Pericardium (tissue), 1 donor: ENCODE measurements around a stretch of chr6.

GRCh38 chr6:107039787-107040388 lies 11.9 kb downstream of the MTRES1 start:
- RRBS, result no CpG with 5 or more reads among the region's 10 CpGs

DNA sequence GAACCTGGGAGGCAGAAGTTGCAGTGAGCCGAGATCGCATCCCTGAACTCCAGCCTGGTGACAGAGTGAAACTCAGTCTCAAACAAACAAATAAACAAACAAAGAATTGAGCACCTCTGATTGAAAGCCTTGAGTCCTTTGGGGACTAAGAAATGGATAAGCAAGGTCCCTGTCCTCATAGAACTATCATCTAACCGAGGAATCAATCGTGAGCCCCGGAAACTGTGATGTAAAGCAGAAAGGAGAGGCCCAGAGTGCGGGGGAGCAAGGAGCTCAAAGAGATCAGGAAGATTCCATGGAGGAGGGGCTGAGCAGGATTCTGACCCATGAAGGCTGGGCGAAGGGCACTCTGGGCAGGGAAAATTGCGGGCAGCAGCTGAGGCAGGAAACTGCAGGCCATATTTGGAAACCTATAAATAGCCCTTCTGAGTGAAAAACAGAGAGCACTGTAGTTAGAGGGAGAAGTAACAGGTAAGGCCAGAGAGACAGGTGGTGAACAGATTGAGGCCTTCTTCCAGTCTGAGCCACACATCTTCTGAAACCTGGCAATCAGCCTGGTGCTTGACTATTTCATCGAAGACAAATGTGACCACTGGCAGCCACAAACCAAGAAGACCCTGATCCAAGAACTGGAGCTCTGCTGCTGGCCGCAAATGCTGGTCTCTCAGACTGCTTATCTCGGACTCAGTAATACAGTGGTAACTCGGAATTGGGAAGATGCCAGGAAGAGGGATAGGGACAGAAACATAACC lies 14.0 kb upstream of the BEND3 start:
- RRBS, result no CpG with 5 or more reads among the region's 12 CpGs

DNA sequence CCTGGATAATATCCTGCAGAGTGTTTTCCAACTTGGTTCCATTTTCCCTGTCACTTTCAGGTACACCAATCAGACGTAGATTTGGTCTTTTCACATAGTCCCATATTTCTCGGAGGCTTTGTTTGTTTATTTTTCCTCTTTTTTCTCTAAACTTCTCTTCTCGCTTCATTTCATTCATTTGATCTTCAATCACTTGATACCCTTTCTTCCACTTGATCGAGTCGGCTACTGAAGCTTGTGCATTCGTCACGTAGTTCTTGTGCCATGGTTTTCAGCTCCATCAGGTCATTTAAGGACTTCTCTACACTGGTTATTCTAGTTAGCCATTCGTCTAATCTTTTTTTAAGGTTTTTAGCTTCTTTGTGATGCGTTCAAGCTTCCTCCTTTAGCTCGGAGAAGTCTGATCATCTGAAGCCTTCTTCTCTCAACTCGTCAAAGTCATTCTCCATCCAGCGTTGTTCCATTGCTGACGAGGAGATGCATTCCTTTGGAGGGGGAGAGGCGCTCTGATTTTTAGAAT lies 53.8 kb upstream of the BEND3 start:
- RRBS, result no CpG with 5 or more reads among the region's 14 CpGs

DNA sequence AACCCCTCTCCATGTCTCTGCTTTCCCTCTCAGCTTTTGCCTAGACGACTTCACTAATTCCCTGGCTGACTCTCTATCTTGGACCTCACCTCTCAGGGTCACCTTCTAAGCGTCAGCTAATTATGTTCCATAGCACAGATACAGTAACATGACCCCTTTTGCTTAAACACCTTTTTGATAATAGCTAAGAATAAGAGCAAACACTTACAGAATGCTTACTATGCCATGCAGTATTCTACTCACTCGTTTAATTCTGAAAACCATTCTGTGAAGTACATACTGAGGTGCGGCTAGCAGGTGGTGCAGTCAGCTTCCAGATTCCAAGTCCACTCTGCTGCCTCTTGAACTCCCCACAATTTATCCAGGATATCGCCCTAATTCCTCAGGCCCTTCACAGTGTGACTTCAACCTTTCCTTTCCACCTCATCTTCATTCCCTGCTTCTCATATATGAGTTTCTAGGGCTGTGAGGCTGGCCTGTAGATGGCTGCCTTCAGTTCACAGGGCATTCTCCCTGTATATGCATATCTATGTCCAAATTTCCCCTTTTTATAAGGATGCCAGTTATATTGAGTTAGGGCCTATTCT lies 130.3 kb downstream of the PDSS2 start:
- RRBS, result no CpG with 5 or more reads among the region's 5 CpGs

- RRBS, result no CpG with 5 or more reads among the region's 22 CpGs
Measured at GRCh38 chr6:107363403-107364041, 95.8 kb downstream of the PDSS2 start.

- RRBS, result no CpG with 5 or more reads among the region's 16 CpGs
Measured at GRCh38 chr6:107659626-107660146, 164.4 kb downstream of the SCML4 start.

- RRBS, result 0% methylated on average over 2 of the region's 14 CpGs
Measured at GRCh38 chr6:107666335-107667085, 157.6 kb downstream of the SCML4 start.

- RRBS, result 2% methylated on average over 15 of the region's 38 CpGs
Measured at GRCh38 chr6:107848023-107848614, 24.0 kb upstream of the SCML4 start.

GRCh38 chr6:107880947-107881620 lies 57.0 kb upstream of the SCML4 start:
- RRBS, result no CpG with 5 or more reads among the region's 4 CpGs

DNA sequence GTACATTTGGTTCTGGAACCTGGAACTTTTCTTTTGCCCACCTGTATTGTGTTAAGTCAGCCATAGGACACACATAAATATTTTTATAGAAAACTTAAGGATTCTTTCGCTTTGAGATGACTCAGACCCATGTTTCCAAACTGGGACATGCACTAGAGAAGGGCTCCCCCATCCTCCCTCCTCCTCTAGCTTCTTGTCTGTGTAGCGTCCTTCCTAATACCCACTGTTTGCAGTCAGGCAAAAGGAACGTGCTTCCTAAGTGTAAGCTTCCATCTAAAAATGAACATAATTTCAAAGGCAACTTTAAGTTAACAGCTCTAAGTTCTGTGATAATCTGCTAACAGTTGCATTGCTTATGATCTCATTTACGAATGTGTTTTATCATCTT lies 27.1 kb downstream of the FOXO3 start:
- RRBS, result no CpG with 5 or more reads among the region's 4 CpGs

- RRBS, result no CpG with 5 or more reads among the region's 9 CpGs
Measured at GRCh38 chr6:108589212-108590271, 28.8 kb downstream of the FOXO3 start.

- RRBS, result no CpG with 5 or more reads among the region's 4 CpGs
Measured at GRCh38 chr6:108654489-108654834, 93.7 kb downstream of the FOXO3 start.

DNA sequence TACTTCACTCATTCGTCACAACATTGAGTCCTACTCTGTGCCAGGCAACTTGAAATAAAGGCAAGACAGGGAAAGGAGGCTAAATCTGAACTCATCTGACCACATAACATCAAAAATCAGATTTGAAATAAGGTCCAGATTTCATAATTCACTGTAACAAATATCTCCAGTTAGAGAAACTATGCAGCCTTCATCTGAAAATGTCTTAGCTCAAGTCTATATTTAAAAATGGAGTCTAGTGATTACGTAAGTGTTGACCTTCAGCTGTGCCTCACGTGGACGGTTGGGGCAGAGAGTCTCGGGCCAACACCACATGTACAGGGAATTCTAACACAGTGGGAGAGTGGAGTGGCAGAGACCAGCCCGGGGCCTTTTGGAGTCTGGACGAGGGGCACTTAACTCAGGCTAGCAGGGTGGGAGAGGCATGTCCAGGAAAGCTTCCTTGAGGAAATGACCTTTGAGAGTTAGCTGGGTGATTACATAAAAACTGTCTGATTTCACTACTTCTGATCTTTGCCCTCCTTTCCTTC lies 2.4 kb downstream of the ARMC2 start:
- RRBS, result no CpG with 5 or more reads among the region's 7 CpGs

- RRBS, result no CpG with 5 or more reads among the region's 2 CpGs
Measured at GRCh38 chr6:109019870-109020367, 74.7 kb downstream of the SESN1 start.

DNA sequence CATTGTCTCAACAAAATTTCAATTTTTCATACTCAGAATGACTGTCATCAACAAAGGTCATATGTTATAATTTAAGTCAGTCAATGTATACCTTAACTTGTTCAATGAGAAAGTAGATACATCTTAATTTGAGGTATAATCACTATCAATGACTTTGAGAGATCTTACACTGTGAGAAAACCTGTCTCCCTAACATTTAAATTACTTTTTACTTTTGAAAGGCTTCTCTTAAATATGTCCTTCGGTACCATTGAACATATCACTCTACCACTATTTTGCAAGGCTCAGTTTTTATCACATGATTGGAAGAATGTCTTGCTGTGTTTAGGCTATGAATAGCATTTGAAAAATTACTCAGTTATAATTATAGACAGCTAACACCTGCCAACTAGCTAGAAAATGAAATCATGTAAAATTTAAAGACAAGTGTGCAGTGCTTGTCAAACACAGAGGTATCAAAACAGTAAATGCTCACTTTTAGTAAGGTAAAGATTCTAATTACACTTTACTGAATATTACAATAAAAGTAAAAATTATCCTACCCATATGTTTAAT lies 11.0 kb downstream of the SESN1 start:
- RRBS, result no CpG with 5 or more reads among the region's 1 CpG

DNA sequence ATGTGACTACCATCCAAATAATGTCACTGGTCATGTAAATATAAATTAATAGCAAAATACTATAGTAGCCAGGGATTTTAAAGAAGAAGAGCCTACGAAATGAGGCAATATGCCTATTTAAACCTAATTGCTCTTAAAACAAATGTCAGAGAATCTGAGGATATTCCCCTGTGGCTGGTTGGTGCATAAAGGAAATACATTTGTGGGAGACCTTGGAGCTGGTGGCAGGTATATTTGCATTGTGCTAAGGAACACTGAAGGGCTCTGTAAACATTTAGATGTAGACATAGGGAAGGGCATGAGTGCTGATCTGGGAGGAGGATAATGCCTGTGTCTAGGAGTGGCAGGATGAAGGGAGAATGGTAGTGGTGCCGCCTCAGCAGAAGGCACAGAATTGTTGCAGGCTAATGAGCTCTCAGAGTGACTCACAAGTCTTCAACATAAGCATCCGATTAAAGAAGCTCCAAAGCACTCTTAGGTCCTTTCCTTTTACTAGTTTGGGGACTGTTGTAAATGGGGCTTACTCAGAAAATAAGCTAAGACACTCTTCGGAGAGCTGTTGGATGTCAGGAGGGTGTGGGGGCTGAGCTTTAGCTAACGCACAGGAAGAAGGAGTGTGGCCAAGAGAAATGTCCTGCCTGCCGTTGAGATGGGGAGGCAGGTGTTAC lies 85.8 kb downstream of the CD164 start:
- RRBS, result no CpG with 5 or more reads among the region's 6 CpGs

GRCh38 chr6:109439649-109440150 lies 728 bp downstream of the PPIL6 start:
- RRBS, result no CpG with 5 or more reads among the region's 14 CpGs

GRCh38 chr6:109448286-109448976 lies 7.1 kb downstream of the MICAL1 start:
- RRBS, result 77% methylated on average over 4 of the region's 9 CpGs

DNA sequence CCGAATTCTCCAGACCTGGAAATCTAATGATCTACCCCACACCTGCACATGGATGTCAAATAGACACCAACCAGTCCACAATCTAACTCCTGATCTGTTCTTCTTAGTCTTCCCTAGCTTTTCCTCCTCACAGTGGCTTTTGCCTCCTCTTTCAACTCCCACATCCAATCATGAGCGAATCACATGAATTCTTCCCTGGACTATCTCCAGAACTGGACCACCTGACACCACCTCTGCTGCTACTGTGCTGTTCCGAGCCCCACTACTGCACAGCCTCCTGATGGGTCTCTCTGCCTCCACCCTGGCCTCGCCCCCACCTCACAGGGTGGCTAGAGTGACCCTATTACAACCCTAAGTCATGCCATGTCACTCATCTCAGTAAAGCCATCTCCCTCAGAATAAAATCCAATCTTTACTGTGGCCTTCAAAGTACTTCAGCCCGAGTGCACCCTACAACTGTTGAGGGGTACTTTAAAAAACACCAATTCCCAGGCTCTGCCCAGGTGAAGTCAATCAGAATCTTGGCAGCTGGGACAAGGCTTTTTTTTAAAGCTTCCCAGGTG lies 10.3 kb downstream of the ZBTB24 start:
- RRBS, result no CpG with 5 or more reads among the region's 5 CpGs